PC-3 (cell line): ENCODE results near the genes ZNF280A and PRAME.

DNA sequence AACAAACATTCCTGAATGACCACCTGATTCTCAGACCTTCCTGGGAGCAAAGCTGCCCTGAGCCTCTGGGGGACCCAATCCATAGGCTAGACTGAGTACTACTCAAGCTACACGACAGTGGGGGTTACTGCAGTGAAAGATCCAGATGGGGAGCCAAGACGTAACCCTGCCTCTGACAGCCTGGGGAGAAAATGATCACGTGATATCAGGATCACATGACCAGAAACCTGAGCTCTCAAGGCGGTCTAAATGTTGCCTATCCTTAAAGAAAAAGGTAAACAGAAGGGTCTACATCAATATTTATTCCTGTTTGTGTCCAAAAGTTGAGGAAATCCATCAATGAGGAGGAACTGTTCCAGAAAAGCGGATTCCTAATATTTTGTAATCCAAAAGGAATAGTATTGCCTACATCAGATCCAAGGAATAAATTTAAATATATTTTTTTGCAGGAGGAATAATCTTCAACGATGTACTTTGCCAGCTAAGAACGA, 76.0 kb upstream of the VPREB1 start:
- RAMPAGE, long total RNA = no peak

DNA sequence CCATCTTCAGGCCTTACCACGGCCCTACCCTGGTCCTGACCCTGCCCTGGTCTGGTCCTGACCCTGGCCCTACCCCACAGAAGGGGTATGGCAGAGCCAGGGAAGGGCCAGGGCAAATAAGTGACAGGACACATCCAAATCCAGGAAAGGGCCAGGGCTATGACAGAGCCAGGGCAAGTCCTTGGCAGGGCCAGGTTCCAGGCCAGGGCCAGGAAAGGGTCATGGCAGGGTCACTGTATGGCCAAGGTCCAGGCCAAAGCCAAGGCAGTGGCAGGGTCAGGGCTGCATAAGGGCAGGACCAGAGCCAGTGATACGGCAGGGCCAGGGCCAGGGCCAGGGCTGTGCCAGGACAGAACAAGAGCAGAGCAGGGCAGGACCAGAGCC, 46.4 kb downstream of the VPREB1 start:
- RAMPAGE, long total RNA = no peak

GRCh38 chr22:22409960-22410643, 98.4 kb downstream of the ZNF280B start:
- RAMPAGE, long total RNA = no peak

DNA sequence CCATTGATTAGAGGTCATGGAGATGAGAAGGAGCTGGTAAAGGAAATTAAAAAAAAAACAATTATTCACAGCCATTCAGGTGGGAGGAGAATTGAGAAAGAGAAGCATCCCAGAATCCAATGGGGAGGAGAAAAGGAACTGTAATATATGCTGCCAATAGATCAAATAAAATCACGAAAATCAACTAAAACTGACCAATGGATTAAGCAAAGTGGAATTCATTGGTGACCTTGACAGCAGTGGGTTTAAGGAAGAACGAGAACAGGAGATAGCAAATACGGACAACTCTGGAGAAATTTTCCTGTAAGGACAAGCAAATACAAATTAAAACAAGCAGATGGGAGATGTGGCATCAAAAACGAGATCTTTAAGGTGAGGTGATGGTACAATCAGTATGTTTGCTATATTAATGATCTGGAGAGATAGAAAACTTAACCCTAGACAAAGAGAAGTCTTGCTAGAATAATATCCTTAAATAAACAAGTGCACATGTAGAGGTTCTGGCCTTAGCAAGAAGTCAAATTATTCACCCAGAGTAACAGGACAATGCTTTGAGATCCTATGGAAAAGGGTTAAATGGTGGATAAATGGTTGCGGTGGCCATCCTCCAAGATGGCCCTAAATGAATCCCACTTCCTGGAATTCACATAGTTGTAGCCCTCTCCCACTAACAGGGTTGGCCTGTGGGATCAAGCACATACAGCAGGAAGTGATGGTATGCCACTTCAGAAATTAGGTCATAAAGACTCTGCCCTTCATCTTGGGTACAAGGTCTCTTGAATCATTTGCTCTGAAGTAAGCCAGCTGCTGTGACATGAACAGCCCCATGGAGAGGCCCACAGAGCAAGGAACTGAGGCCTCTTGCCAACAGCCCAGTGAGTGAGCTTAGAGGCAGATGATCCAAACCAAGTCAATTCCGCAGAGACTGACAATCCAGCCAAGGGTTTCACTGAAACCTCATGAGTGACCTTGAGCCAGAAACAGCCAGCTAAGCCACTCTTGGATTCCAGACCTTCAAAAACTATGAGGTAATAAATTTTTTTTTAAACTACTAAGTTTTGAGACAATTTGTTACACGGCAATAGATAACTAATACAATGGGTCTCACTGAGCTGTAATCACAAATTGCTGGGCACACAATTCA, 1.9 kb downstream of the ZNF280B start:
- RAMPAGE, long total RNA = no peak

- RAMPAGE, long total RNA = no peak
These were observed at the start of gene ZNF280A for GRCh38 chr22:22520022-22520760. ZNF280A (minus strand) TSS chr22:22520270.

GRCh38 chr22:22558902-22559827, at the start of gene PRAME:
PRAME (minus strand) TSS chr22:22559265.
- RAMPAGE, long total RNA = no peak

GRCh38 chr22:22697672-22698128, 53.3 kb downstream of the GGTLC2 start:
- RAMPAGE, long total RNA = no peak

- RAMPAGE, long total RNA = no peak
These were observed 1.0 kb downstream of the GNAZ start for GRCh38 chr22:23071253-23071861.

DNA sequence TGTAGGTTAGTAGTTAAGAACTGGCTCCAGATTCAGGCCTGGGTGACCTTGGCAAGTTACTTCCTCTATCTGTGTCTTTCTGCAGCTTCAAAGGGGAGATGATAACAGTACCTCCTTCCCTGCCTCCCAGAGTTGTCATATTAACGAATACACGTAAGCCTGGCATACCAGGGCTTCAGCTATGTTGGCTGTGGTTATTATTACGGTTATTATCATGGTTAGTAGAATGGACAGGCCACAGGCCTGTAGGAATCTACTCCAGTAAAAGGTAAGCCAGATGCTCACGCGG, 443 bp downstream of the RSPH14 start:
- RAMPAGE, long total RNA = no peak

- RAMPAGE, long total RNA = no peak
These were observed 23.9 kb downstream of the BCR start for GRCh38 chr22:23203968-23204807.

- RAMPAGE, long total RNA = no peak
These were observed 93.2 kb downstream of the BCR start for GRCh38 chr22:23273389-23273990.

- RAMPAGE, long total RNA = no peak
These were observed 75.8 kb downstream of the IGLL1 start for GRCh38 chr22:23504103-23504922.

DNA sequence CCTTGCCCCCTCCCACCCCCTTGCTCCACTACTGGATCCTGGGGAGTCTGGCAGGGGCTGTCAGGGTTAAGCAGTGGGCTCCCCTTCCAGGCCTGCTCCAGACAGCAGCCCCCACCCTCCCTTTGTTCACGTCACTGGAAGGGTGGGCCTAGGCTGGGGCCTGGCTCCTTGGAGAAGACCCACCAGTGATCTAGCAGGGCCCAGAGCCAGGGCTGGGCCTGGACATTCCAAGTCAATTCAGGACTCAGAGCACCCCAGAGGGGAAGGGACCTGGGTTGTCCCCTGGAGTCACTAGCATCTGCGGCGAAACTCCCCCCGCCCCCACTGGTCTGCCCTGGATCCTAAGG, 45.9 kb downstream of the IGLL1 start:
- RAMPAGE, long total RNA = no peak

- RAMPAGE, long total RNA = no peak
These were observed 41.4 kb downstream of the IGLL1 start for GRCh38 chr22:23538677-23539064.

- RAMPAGE, long total RNA = no peak
These were observed 13.9 kb downstream of the IGLL1 start for GRCh38 chr22:23565938-23566847.

DNA sequence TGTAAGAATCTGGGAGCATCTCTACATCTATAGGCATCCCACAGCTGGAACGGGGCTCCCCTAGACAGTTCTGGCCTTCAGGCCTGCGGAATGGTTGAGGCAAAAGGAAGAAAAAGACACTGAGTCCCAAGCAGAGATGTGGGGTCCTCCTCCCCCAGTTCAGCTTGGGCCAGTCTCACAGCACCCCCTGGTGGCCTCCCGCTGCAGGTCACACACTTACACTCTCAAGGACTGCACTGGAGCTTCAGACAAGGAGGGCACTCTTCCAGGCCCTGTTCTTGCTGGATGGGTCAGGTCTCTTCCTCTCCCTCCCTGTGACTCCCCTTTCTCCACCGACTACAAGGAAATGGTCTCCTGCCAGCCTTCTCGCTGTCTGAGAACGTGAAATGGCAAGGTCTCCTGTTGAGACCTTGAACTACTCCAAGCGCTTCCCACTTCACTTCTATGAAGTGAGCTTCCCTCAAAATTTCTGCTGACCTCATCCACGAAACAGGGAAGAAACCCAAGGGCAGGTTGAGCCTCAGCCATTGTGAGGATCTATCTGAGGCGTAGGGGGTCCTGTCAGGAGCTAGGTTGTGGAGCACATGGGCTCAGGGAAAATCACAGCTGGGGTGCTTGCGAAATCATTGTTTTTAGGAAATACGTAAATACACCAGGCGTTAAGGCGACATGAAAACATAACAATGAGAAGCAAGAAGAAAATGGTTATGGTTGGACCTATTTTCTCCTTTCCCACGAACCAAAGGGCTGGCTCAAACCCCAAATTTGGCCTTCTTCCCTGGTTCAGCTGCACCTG, 11.2 kb upstream of the IGLL1 start:
- RAMPAGE, long total RNA = no peak

DNA sequence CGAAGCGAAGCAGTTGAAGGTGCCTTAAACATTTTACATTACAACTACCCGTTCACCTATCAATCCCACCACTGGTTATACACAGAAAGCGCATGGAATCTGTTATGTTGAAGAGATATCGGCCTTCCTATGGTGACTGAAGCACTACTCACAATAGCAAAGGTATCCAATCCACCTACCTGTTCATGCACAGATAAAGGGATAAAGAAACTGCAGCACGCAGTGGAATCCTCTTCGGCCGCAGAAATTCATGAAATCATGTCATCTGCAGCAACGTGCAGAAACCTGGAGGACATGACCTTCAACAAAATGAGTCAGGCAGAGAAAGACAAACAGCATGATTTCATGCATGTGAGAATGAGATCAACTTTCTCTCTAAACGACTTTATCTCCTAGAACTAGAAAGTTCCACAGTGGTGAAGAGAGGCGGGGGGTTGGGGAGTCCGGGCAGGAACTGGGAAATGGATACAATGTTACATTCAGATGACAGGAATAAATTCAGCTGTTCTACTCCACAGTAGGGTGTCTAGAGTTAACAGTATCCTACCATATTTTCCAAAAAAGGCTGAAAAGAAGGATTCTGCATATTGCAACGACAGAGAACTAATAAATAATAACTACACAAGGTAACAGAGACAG, 9.9 kb downstream of the RGL4 start:
- RAMPAGE, long total RNA = no peak

- RAMPAGE, long total RNA = no peak
These were observed 24.5 kb downstream of the SMARCB1 start for GRCh38 chr22:23811069-23811839.

GRCh38 chr22:23815901-23816536, 22.8 kb downstream of the DERL3 start:
- RAMPAGE, long total RNA = no peak

DNA sequence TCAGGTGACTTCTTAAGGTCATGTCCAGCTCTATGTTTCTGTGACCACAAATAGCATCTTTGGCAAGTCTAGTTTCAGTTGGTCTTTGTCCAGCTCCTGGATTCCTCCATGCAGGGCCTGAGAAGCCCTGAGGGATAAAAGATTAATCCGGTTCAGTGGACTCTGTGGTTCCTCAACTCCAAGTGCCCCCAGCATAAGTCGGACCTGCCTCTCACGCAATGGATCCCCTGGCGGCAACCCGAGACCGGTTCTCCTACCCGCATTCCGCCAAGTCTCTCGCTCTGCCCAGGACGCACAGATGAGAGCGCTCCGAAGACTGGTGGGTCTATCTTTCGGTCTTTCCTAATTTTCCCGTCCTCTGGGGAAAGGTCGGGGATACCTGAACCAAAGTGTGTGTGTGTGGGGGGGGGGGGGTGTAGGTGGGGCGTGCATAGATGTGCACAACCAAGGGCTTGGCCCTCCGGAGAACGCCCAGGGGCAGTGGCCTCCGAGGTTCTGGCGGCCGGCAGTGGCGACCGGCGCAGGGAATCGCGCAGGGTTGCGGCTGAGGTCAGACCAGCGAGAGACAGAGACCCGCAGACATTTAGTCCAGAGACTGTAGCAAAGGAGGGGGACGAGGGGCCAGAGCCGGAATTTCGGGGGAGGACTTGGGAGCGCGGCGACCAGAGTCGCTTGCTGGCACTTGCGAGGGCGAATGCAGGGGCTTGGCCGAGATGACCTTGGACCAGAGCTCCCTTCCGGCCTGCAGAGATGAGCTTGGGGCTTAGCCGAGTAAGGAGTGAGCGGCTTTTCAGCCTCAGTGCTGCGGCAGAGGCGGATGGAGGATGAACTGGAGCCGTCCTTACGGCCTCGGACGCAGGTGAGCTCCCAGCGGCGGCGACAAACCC, 759 bp upstream of the SLC2A11 start:
- RAMPAGE, long total RNA = no peak